ENCODE results near the gene LGALS3BP.

- RRBS: no CpG with 5 or more reads among the region's 6 CpGs
These were observed 98.8 kb downstream of the CYTH1 start for GRCh38 chr17:78683209-78683821.

DNA sequence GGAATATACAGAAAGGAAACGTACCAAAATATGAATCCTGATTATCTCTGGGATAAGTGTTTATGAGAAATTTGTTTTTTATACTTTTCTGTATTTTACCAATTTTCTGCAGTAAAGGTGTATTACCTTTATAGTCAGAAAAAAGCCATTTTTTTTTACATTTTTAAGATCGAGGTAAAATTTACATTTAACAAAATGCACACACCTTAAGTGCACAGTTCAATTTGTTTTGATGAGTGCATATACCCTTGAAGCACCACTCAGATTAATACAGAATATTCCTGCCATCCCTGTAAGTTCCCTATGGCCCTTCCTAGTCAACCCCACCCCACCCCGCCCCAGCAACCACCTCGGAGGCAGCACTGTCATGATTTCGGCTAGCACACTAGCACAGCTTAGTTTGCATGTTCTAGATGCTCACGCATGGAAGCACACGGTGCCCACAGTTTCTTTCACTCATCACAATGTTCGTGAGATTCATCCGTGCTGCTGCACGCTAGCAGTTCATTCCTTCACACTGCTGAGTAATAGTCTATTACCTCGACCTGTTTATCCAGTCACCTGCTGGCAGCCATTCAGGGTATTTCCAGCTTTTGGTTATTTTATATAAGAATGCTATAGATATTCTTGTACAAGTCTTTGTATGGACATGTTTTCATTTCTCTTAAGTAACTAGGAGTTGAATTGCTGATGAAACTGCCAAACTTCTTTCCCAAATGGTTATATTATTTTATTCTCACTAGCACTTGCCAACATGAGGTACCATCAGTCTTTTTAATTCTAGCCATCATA, 75.9 kb downstream of the CYTH1 start:
- RRBS: no CpG with 5 or more reads among the region's 11 CpGs

- RRBS: no CpG with 5 or more reads among the region's 10 CpGs
These were observed 55.1 kb downstream of the CYTH1 start for GRCh38 chr17:78726798-78727537.

DNA sequence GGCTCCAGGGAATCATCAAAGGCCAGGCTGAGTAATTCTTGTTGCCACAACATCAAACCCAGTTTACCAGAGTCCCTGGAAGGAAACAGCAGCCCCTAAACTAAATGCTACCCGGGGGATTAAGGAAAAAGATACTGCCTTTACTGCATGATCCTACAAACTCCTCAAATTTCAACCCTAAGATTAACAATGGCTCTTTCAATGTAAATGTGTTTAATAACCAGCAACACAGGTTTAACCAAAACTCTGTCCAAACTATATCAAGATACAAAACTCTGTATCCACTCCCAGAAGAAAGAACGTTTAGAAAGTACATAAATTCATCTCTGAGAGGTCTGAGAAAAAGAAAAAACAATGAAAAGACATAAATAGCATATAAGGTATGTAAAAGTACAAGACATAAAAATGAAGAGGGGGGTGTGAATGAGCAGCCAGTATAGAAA, 15.6 kb downstream of the CYTH1 start:
- RRBS: no CpG with 5 or more reads among the region's 2 CpGs

GRCh38 chr17:78774342-78775537, 7.3 kb downstream of the CYTH1 start:
- RRBS: no CpG with 5 or more reads among the region's 16 CpGs

- RRBS: under 1% methylated on average over 21 of the region's 33 CpGs
These were observed 428 bp upstream of the CYTH1 start for GRCh38 chr17:78782433-78782969.

DNA sequence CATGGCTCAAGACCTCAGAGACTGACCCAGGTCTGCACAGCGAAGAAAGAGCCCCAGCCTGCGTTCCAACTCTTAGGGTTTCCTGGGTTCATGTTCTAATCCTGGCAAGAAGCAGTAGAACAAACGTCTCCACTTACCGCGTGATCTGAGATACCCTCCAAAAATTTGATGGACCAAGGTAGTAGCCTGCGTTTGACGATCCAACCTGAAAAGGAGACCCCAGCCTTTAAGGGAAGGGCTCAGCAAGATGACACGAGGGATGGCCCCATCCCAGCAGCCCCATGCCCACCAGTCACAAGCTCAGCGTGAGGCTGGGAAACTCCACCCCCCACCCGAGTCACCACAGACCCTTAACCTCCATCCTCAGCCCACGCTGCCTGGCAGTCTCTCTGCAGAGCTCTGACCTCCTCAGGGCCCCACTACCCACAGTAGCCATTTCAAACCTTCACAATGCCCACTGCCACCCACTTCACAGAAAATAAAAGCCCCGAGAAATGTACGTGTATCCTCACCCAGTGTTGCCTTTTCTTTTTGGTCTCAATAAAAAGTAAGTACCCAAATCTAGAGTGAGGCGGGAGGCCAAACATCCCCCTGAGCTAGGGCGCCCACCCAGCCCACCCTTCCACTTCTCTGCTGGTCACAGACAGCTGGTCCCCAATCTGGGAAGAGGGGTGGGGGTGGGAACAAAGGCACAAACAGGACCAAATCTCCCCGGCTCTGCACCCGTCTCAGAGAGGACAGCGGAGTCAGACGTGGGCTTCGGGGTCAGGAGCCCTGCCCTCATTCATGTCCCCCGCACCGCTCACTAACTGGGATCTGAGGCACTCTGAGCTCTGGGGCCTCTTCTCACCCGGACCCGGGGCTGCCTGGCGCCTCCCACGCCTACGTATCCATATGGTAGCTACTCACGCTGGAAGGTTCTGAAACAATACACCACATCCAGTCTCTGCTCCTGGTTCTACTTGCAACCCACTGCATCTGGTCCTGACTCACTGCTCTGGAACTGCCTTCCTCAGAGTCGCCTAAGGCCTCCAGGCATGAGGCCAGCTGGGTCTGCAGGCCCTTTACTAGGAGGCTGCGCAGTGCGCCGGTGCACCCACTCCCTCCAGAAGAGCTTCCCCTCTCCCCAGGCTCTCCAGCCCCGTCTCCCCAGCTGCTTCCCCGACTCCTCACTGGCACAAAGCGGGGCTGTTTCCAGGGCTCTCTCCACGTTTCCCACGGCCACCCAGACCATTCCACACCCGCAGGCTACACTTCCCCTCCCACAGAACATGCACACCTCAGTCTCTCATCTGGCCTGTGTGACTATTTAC, 18.4 kb downstream of the USP36 start:
- RRBS: no CpG with 5 or more reads among the region's 38 CpGs

DNA sequence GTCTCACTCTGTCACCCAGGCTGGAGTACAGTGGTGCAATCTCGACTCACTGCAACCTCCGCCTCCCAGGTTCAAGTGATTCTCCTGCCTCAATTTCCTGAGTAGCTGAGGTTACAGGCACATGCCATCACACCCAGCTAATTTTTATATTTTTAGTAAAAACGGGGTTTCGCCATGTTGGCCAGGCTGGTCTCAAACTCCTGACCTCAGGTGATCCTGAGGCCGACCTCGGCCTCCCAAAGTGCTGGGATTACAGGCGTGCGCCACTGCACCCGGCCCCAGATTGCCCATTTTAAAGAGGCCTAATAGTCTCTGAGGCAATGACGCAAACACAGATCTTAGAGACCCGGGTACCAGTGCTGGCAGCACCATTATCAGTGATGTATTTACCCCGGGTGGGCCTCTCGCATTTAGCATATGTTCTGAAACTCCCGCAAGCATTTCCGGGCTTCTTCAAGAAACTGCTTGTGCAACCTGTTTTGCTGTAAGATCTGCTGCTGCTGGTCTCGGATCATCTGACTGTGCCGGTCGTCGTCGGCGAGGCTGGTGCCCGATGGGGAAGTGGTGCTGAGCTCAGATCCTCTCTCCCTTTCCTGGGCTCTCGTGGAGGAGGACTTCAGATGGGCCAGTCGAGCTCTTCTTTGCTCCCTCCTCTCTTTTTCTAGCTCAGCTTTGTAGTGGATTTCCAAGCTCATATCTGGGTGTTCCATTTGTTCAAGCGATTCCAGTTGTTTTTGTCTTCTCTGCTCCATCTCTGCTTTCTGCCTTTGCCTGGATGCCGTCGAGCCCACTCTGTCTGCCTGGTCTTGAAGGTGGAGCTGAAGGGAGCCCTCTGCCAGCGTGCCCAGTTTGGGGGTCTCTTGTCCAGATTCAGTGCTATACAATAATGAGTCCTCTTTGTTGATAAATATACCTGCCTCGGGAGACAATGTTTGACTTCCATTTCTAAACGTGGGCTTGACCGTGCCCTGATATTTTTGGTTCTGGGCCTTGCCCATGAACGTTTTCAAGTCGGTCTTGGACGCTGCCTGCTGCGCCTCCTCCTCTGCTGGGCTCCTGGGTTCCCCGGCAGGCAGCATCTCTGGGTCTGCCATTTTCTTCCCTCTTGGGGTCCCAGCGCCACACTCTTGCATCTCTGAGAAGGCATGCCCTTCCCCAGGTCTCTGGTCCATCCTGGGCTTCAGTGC, 12.4 kb downstream of the CEP295NL start:
- RRBS: 53% methylated on average over 6 of the region's 37 CpGs

- RRBS: no CpG with 5 or more reads among the region's 9 CpGs
These were observed 2.4 kb downstream of the TIMP2 start for GRCh38 chr17:78922777-78923268.

DNA sequence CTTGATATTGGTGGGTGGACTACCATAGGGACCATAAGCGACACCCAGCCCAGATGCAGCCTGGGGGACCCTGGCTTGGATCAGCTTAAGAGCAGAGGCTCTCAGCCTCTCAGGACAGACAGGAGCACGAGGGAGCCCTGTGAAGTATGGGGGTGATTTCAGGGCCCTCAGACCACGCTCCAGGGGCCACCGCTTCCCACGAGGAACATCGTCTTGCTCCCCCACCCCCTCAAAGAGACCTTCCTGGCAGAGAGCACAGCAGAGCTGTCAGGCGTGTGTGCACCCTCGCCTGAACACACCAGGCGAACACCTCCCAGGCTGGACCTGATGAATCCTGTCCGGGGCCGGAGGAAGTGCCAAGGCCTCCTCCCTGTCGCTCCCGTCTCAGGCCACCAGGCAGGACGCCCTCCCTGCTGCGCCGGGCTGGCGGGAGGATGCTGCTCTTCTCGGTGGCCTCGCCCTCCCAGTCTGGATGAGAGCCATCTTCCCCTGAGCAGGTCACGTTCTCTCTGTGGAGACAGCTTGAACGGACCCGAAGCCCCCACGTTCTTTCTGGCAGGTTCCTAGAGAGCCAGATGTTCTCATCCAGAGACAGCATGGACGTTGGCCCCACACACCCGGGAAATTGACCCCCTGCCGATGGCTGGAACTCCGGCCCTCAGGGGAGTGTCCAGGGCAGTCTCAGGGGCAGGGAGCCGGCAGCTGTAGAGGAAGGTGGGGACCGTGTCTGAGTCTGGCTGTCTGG, 4.7 kb upstream of the TIMP2 start:
- RRBS: 67% methylated on average over 5 of the region's 29 CpGs

DNA sequence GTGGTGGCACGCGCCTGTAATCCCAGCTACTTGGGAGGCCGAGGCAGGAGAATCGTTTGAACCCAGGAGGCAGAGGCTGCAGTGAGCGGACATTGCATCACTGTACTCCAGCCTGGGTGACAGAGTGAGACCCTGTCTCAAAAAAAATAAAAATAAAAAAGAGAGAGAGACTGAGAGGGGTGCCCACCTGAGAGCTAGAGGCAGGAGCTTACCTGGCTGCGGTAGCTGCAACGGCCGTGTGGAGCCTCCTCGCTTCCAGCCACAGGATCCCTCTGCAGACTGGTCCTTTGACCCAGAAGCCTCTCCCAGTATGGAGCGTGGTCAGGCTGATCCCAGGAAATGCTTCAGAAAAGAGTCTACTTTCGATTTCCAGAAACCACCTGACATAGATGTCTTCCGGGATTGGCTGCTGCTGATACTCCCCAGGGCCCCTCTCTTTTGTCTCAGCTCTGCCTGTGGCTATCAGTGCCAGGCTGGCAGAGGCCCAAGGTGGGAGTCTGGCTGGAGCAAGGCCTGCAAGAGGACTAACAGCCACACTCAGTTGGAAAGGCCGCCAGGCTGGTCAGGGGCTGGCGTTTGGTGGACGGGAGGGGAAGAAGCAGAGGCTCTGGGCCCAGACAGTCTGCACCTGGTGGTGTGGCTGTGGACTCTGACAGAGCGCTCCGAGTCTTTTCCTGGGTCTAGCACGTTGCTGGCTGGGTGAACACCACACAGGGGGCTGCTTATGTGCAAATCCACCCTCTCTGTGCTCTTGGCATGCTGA, at the start of gene LGALS3BP:
Gene LGALS3BP (minus strand): TSS at position 312 of the 763 bp plus-strand sequence.
- RRBS: no CpG with 5 or more reads among the region's 18 CpGs

DNA sequence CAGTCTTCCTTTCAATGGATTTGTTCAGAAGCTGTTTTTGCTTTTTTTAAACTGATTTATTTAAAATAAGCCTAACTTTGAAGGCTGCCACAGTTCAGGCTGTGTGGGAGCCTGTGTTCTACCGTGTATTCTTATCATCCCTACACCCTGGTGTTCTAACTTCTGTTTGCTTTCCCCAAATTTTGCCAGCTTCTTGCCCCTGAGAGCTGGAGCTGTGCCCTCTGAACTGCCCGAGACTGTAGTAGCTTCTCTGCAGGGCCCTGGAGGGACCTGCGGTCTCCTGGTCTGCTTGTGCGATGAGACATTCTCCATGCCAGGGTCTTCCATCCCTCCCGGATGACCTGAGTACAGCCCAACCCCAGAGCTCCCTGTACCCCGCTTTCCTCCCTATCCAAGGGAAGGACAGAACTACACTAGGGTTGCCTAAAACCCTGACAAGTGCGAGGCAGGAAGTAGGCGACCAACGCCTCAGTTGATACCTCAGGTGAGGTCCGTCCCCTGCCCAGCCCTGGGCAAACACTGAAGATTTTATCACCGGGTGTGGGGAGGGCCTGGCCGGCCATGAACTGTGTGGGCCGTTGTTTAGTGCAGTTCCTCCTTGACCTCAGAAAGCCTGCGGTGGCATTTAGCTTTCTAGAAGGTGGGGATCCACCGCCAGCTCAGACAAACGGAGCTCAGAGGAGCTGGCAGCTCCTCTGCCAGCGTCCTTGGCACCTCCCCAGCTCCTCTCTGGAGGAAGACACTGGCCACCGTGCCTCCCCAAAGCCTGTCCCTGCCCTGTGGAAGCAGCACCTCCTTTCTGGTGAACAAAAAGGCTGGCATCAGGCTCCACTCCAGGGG, 13.7 kb downstream of the CANT1 start:
- RRBS: no CpG with 5 or more reads among the region's 18 CpGs

DNA sequence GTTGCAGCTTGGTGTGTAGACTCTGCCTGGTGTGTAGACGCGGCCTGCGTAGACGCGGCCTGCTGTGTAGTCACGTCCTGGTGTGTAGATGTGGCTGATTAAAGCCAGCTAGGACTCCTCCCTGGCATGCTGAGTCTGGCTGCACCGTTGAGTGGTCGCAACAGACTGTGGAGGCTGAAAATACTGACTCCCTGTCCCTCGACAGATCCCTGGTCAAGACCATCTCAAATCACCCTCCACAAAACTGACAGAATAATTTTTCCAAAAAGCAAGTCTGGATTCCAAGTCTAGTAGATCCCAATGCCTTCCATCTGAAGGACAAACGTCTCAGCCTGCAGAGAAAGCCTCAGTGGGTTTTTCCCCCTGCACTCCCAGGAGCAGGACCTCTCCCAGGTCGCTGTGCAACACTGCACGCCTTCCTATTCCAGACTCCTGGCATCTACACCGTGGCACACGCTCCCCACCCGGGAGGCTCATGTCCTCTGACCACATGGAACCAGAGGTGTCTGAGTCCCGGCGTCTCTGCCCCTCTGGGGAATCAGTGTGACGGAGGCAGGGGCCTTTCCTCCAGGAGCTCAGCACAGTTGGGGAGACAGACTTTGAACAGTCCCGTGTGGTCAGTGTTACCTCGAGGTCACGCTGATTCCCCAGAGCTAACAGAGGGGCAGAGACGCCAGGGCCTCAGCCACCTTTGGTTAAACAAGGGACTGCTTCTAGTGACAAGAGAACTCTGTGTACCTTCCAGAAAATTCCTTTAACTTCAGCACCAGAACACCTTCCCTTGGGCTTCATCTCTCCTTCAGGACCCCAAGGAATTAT, 6.9 kb downstream of the CANT1 start:
- RRBS: no CpG with 5 or more reads among the region's 22 CpGs

- RRBS: no CpG with 5 or more reads among the region's 29 CpGs
These were observed 10.0 kb downstream of the C1QTNF1 start for GRCh38 chr17:79033808-79034592.

- RRBS: no CpG with 5 or more reads among the region's 12 CpGs
These were observed 14.7 kb downstream of the C1QTNF1 start for GRCh38 chr17:79038433-79039369.

DNA sequence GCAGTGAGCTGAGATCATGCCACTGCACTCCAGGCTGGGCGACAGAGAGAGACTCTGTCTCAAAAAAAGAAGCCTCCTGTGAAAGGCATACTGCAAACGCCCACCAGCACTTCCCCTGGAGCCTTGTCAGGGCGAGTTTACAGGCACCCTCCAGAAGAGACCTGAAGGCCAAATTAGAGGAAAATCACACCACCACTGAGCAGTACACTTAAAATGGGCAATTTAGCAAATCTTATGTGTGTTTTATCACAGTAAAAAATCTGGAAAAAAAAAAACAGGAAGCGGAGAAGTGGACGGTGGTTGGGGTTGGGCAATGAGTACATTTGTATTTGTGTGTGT, 16.0 kb upstream of the ENGASE start:
- RRBS: no CpG with 5 or more reads among the region's 5 CpGs

- RRBS: 11% methylated on average over 1 of the region's 11 CpGs
These were observed 222.1 kb downstream of the RBFOX3 start for GRCh38 chr17:79388759-79389089.

GRCh38 chr17:79572996-79573227, 37.9 kb downstream of the RBFOX3 start:
- RRBS: no CpG with 5 or more reads among the region's 3 CpGs

DNA sequence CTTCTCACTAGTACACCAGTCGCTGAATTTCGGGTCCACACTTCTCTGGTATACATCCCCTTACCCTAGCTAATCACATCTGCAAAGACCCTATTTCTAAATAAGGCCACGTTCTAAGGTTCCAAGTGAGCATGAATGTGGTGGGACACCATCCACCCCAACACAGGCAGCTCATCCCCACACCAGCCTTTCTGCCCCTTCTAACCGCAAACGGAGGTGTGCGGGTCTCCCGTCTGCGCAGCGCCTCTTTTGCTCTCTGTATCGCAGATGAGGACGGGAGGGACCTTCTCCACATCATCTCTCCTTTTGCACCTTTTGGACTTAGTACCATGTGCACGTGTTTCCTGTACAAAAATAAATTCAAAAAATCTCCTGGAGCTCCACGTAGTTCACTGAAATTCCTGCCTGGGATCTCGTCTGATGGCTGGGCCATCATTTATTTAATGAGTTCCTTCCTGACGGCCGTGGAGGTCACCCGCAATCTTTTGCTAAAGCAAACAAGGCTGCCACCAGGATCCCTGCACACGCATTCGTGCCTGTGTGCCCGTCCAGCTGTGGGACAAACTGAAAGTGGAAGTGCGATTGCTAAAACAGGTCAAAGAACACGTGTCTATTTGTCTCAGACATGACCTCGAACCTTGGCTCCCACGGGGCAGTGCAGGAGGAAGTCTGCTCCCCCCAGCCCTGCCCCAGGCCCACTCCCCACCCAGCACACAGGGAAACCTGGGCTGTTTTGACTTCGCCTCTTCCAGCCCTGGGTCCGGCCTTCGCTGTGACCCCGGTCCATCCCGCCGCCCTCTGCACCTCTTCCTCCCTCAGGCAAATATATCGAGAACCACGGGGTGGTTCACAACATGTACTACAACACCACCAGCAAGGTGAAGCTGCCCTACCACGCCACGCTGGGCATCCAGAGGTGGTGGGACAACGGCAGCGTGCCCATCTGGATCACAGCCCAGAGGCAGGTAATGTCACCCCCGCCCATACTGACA, 2.2 kb downstream of the ENPP7 start:
- RRBS: no CpG with 5 or more reads among the region's 37 CpGs

DNA sequence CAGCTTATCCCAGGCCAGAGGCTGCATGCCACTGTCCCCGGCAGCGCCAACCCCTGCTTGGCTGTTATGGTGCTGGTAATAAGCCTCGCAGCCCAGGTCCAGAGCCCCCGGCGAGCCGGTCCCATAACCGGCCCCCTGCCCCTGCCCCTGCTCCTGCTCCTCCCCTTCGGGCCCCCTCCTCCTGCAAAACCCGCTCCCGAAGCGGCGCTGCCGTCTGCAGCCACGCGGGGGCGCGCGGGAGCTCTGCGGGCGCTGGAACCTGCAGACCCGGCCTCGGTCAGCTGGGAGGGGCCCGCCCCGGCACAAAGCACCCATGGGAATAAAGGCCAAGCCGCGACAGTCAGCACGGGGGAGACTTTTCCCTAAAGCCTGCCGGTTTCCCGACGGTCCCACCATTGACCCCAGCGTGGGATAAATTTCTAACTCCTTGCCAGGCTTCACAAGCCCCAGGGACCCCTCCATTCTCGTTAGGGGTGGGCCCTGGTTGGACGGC, 11.2 kb downstream of the ENPP7 start:
- RRBS: 2% methylated on average over 8 of the region's 33 CpGs

All from GM12891 (cell line).